Myometrial cell (primary cell): ENCODE measurements around the genes RAD52 and WNT5B.

- RAMPAGE, long total RNA: no peak
Observed at GRCh38 chr12:139652-140146, 73.1 kb downstream of the IQSEC3 start.

GRCh38 chr12:212520-212772 lies 1.5 kb downstream of the SLC6A12 start:
- RAMPAGE, long total RNA: no peak

DNA sequence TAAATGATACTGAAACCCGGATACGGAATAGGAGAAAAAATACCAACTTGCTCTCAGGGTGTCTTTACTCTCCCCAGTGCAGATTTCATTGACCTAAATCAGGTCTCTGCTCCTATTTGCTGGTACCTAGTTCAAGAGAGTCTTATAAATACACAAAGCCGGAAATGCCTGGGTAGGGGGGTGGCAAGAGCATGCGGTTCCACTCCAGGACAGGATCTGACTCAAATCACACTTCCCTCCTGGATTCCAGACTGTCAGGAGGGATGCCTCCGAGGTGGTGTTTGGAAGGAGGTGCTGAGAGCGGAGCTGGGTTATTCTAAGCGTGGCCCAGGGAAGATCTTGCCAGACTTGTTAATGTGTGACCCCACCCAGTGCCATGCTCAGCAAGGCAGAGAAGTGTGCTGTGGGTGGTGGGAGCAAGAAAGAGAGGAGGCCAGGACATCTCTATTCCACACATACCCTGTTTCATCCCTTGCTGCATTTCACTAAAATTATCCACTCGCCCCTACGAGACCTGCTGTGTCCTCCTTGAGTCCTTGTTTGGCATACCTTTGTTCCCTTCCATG lies 49.8 kb downstream of the B4GALNT3 start:
- RAMPAGE, long total RNA: no peak

- RAMPAGE, long total RNA: no peak
Observed at GRCh38 chr12:562802-563974, 100.1 kb downstream of the NINJ2 start.

DNA sequence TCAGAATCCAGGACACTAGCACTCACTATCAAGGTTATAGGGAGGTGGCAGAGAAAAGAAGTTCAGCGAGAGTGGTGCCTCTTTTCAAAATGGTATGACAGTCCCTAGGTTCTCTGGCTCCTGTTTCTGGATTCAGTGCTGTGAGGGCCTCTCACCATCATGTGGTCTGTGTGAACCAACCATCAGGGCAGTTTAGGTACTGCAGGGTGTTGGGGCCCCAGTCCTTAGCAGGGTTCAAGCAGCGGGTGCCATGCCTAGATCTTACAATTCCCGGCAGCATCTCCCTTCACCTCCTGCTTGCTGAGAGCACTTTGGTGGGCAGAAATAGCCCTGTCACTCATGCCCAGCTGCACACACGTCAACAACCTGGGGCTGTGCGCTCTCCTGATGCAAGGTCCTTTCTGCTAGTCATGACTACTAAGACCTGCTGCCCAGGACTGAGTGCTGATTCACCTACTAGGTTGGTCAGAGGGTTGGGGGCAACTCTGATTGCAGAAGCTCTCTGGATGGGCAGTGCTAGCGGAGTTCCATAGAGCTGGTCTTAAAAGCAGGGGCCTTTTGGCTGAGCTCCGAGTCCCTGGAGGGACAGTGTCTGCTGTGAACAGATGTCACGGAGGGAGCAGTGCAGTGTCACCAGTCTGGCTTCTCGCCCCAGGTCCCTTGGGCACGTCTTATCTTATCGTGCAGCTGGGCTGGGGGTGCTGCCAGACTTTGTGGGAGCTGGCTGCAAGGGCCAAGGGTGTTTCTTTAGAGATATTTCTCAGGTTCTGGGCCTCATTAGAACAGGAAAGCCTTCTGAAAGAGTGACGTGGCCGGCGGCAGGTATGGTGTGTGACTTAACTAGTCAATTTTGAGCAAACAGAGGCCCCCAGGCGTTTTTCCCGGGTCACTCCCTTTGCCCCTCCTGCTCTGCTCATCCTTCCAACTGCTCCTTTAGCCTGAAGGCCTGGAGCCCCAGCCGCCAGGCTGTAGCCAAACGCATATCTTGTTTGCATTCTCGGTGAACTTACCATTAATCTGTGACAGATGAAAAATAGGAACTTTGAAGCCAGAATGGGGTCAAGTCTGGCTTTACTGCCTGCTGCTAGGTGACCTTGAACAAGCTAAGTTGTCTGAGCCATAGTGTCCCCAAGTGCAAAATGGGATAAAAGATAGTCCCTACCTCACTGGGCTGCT lies 71.8 kb downstream of the NINJ2 start:
- RAMPAGE, long total RNA: no peak

GRCh38 chr12:631871-632929 lies 31.0 kb downstream of the NINJ2 start:
- RAMPAGE, long total RNA: no peak

GRCh38 chr12:673919-674820 lies 10.9 kb upstream of the NINJ2 start:
- RAMPAGE, long total RNA: no peak

GRCh38 chr12:753795-754528 lies 1.6 kb downstream of the WNK1 start:
- RAMPAGE, long total RNA: no peak

DNA sequence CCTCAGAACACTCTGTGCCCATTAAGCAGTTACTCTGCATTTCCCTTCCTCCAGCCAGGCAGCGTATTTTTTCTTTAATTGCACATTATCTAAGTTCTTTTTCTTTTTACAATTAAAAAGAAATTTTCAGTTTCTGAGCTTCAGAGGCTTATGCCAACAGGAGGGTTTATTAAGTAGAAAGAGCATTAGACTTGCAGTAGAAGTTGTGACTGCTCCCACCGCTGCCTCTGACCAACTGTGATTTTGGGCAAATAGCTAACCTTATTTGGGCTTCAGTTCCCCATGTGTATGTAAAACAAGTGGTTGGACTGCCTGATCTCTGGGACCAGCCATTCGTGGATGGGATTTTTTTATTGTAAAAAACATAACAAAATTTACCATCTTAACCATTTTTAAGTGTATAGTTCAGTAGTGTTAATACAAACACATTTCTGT lies 65.8 kb downstream of the WNK1 start:
- RAMPAGE, long total RNA: no peak

GRCh38 chr12:829950-830418 lies 77.6 kb downstream of the WNK1 start:
- RAMPAGE, long total RNA: no peak

- RAMPAGE, long total RNA: no peak
Observed at GRCh38 chr12:833641-834425, 81.5 kb downstream of the WNK1 start.

GRCh38 chr12:949048-950041 lies at the start of gene RAD52:
Gene RAD52 (minus strand): TSS chr12:949694.
- RAMPAGE, long total RNA: start-site peak on the minus strand at chr12:949628-949707, 19 and 13 reads in 2 replicates

DNA sequence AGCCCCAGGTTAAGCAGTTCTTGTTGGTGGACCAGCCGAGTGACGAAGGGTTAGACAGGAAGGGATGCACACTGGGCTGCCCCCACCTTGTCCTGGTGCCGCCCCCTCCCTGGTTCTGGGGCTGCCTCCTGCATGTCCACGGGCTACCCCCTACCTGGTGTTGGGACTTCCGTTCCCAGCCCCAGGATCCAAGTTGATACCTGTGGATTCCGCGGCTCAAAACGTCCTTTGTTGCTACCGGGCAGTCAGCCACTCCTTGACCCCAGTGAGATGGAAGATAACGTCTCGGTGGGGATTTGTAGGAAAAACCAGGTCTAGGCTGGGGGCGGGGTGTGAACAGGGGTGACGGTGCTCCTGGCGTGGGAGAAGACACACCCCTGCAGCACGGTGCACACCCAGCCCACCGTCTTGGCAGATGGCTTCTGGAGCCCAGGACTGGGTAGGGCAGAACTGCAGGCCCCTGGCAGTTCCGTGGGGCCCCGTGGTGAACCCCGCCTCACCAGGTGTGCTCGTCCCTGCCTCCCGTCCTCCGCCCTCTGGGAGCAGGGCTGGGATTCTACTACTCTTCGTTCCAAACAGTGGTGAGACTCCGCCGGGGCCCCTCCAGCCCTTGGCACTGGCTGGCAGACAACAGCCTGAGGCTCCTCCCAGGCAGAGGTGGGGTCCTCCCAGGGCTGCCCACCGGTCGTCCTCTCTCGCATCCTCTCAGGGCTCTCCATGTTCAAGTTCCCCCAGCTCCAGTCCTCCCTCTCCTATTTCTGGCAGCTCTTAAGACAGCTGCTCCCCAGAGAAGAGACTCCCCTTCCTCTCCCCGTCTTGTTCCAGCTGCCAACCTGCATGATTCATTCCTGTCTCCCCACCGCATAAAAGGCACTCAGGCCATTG lies 75.6 kb downstream of the FBXL14 start:
- RAMPAGE, long total RNA: no peak

GRCh38 chr12:1592966-1593223 lies 1.5 kb downstream of the FBXL14 start:
- RAMPAGE, long total RNA: no peak

DNA sequence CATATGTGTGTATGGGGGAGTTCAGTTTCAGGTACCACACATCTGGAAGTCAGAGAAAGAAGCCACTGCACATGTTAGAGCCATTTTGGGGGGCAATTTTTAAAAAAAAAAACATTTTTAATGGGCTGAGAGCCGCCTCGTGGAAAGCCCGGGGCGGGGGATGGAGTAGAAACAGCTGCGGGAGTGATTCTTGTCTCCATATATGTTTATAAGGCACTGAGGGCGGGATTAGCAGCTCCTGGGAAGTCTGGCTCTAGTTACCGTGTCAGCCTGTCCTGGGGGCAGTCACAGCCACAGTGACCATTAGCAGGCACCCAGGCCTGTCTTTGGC lies at the start of gene WNT5B:
Gene WNT5B, plus strand, starts transcription at position 284 of the 331 bp plus-strand sequence.
- RAMPAGE, long total RNA: no peak

DNA sequence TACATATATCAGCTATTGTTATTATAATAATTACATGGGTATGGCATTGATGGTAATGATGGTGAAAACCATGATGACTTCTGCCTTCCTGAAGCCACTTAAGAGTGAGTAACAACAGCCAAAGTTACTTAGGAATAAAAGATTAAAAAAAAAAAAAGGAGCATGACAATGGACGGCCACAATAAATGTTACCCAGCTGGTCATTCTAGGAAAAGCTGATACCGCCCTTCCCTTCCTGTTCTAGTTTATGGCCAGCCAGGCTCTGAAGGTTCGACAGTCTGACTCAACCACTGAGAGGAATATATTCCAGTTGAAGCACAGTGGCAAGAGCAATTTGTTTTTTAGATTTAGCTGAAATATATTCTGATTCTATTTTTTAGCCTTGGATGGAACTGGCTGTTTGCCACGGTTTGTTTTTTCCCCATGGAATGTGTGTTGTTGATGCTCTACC lies 9.8 kb upstream of the ADIPOR2 start:
- RAMPAGE, long total RNA: no peak

DNA sequence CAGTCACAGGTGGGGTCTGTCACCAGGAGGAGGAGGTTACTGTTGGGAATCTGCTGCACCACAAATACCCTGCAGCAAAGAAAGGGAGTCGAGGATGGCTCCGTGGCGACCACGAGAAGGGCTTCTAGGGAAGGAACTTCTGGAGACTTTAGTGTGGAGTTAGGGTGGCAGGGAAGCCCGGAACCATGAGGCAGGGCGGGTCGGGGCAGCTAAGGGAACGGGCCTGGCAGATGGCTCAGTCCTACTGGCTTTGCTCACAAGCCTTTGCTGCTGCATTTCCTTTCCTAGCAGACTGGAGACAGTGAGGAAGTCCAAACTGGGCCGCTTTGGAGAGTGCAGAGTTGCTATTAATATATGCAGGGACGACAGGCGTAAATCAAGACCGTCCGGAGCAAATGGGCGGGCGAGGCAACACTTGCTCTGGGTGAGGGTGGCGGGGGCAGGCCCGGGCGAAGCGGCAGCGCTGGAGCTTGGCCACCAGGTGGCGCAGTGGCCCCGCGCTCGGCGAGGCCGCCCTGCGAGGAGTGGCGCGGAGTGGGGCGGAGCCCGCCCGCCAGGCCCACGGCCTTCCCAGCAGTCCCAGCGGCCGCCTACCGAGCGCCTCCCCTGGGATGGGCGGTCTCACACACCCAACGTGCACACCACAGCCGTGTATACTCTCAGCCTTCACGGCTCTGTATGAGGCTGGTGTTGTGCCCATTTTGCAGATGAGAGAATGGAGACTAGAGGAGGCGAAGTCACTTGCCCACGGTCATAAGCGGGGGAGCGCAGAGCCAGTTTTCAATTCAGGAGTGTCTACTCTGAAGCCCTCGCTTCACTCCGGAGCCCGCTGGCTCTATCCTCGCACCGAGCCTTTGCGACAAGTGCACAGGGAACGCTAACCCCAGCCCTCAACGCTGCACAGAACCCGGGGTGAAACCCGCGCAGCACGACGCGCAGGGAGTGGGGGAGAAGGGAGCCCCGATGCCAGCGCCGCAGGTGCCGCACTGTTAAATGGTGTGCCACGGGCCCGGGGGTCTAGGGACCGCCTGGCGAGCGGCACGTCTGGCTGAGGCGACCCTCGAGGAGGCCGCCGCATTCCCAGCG lies 24.3 kb upstream of the LRTM2 start:
- RAMPAGE, long total RNA: no peak

DNA sequence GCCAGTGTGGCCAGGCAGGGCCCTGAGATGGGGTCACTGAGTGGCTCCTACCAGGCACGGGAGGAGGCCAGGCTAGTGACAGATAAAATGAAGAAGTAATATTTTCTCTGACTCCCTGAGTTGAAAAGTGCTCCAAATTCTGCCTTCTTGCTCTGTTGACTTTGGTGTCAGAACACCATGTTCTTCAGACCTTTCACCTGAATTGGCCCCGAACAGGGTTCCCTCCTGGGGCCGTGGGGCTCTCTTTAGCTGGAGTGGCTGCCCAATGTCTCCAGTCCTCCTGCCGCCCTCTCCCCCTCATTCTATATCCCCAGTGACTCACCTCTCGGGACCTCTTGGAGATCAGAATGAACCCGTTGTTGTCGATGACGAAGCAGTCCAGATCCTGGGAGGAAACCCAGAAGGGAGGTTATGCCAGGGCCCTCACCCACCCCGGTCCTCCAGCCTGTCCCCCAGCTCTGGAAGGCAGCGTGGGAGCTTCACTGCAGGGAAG lies 10.4 kb upstream of the LRTM2 start:
- RAMPAGE, long total RNA: no peak

- RAMPAGE, long total RNA: no peak
Observed at GRCh38 chr12:2075924-2076853, 23.4 kb downstream of the CACNA1C start.

DNA sequence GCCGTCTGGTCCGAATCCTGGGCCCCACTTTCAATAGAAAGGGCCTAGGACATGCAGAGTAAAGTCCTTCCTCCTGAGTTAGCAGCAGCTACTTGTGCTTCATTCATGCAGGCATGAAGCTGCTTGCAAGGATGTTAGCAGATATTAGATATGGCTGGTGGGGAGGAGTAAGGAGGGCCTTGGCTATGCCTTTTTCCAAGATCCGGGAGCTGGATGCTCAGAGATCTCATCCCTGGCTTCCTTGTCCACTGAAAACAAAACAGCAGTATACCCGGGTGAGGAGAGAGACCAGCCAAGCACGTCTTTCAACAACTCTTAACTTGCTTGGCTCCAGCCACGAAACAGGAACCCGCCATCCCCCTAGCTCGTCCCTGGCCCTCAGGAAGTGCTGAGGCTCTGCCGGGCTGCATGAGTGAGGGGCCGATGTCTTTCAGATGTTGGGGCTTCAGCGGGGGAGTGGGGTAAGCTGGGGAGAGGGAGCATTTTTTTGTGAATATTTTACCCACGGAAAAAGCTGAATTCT lies 231.0 kb downstream of the CACNA1C start:
- RAMPAGE, long total RNA: no peak